Melanocyte of skin (primary cell): ENCODE measurements around the gene MYRFL.

- CAGE, long polyA plus RNA, 2 experiments = no peak in any of the 2 experiments
Observed at GRCh38 chr12:68816723-68817203, 8.8 kb downstream of the MDM2 start.

DNA sequence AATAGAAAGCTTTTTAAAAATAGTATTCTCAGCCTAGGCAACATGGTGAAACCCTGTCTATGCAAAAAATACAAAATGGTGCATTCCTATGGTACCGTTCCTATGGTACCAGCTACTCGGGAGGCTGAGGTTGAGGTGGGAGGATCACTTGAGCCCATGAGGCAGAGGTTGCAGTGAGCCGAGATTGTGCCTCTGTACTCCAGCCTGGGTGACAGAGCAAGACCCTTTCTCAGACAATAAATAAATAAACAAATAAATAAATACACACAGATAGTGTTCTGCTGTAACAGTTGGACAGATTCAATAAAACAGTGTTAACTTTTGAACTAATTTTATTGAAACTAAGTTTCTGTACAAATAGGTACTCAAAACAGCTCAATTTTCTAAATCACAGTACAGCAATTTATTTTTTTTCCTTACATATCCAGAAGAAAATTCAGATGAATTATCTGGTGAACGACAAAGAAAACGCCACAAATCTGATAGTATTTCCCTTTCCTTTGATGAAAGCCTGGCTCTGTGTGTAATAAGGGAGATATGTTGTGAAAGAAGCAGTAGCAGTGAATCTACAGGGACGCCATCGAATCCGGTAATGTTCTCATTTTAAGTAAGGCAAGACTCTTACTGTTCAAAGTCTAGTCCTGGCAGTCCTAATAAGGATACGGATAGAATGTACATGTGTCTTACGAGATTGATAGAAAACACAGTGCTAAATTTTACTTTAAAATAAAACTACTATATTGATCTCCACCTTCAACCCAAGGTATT is 20.6 kb downstream of the MDM2 start:
- CAGE, long polyA plus RNA, 2 experiments = no peak in any of the 2 experiments

GRCh38 chr12:68890580-68891360 is 42.2 kb downstream of the CPM start:
- CAGE, long polyA plus RNA, 2 experiments = no peak in any of the 2 experiments

- CAGE, long polyA plus RNA, 2 experiments = no peak in any of the 2 experiments
Observed at GRCh38 chr12:68915086-68915526, 17.9 kb downstream of the CPM start.

- CAGE, long polyA plus RNA, 2 experiments = no peak in any of the 2 experiments
Observed at GRCh38 chr12:68951550-68952290, 18.7 kb upstream of the CPM start.

GRCh38 chr12:69101691-69102095 is 137.7 kb upstream of the CPSF6 start:
- CAGE, long polyA plus RNA, 2 experiments = no peak in any of the 2 experiments

- CAGE, long polyA plus RNA, 2 experiments = no peak in any of the 2 experiments
Observed at GRCh38 chr12:69274676-69275761, 35.6 kb downstream of the CPSF6 start.

DNA sequence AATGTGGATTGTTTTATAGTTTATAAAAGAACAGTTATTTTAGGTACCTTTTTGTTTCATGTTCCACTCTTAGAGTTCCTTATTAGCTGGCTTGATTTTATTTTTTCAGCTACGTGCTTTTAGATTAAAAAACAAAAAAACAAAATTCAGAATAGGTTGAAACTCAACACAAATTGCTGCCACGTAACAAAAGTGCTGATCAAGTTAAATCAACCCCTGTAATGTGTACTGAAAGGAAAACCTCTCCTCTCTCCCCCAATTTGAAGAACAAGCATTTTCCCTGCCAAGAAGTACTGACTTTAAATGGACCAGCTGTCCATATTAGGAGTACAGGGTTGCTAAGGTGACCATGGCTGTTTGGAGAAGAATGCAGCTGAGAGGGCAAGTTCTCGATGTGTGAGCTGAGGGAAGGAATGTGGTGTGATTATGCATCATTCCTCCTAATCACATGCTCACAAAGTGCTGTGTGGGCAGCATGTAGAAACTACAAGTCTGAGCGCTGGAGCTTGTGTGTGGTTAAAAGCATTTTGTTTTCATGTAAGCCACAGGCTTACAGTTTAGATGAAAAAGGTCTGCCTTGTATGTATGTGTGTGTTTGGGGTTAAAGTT is 50.9 kb upstream of the CCT2 start:
- CAGE, long polyA plus RNA, 2 experiments = no peak in any of the 2 experiments

GRCh38 chr12:69544010-69544183 is 41.4 kb upstream of the CCT2 start:
- CAGE, long polyA plus RNA, 2 experiments = no peak in any of the 2 experiments

DNA sequence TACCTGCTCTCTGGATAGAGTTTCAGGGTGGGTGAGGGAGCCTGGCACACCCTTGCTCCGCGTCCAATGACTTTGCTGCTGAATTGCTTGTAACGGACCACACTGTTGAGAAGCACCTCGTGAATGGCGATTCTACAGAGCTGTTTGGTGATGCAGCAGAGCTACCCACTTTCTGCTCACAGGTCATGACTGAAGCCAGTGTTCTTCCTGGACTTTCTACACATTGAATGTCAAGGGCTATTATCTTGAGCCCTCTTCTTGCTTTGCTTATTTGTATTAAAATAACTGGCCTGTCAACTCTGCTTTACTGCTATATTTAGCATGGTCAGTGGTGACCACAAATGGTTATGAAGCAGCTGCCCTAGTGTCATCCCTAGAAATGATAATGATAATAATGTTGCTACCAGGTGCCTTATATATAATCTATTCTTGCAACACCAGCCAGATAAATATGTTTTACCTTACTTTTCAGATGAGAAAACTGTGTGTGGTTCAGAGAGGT is 2.6 kb upstream of the LRRC10 start:
- CAGE, long polyA plus RNA, 2 experiments = no peak in any of the 2 experiments

GRCh38 chr12:69810718-69811271 is 14.2 kb upstream of the MYRFL start:
- CAGE, long polyA plus RNA, 2 experiments = no peak in any of the 2 experiments

- CAGE, long polyA plus RNA, 2 experiments = no peak in any of the 2 experiments
Observed at GRCh38 chr12:69825065-69825374, at the start of gene MYRFL. Gene MYRFL (plus strand): TSS chr12:69825227.

- CAGE, long polyA plus RNA, 2 experiments = no peak in any of the 2 experiments
Observed at GRCh38 chr12:69994664-69995225, 169.7 kb downstream of the MYRFL start.

DNA sequence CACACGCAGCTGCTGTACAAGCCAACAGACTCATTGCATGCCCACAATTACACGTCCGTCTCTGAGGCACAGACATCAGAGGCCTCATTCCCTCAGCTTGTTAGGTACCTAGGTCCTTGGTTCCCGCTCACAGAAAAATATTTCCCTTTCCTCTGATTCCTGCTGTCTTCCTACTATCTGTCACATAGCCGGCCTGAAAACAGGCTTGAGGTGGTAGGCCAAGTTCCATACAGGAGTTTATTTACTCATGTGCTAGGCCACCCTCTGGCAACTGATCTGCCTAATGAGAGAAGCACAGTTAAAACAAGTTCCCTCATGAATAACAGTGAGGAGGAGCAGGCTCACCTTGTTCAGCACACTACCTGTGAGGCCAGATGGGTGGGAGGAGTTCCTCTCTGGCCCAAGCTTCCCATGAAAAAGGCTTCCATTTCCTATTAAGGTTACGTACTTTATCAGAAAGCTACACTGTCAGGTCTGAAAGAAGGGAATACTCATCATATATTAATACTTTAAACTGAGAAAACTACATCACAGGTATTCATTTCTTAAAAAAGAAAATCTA is 206.0 kb downstream of the MYRFL start:
- CAGE, long polyA plus RNA, 2 experiments = no peak in any of the 2 experiments

- CAGE, long polyA plus RNA, 2 experiments = no peak in any of the 2 experiments
Observed at GRCh38 chr12:70304469-70305232, 61.4 kb downstream of the CNOT2 start.

DNA sequence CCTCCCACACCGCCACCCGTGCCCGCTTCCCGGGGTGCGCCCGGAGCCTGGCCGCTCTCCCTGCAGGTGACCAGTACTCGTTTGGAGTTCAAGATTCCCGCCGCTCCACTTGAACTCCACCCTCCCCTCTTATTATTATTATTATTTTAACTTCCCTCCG is 315 bp upstream of the KCNMB4 start:
- CAGE, long polyA plus RNA, 2 experiments = no peak in any of the 2 experiments

DNA sequence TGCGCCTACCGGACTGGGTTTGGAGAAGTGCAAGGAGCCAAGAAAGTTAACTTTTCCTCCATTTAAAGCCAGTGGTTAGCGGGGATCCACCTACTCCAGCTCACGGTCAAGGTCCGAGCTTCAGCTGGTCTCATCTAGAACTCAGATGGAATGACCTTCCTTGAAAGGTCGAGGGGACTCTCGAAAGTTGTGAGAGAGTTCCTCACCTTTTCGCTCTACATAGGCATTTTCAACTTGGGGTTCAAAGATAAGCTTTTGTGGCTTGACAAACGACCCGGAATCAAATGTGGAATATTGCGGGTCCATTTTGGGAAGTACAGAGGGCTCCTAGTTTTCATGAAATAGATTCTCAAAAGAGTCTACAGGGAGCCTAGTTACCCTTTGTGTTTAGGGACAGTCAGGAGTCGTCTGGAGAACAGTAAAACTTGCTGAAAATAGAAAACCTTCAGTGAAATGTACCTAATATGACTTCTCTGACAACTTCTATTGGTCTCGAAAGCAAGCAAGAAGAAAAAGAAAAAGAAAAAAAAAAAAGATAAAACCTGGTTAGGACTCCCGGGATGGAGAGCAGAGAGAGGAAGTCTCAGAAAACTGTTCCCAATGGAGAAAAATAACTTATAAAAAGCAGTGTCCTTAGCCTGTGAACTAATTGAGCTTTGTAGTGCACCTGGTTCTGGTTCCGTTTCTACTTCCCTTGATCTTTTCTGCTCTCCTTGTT is 1.4 kb downstream of the KCNMB4 start:
- CAGE, long polyA plus RNA, 2 experiments = no peak in any of the 2 experiments

GRCh38 chr12:70535678-70536459 is 101.4 kb downstream of the PTPRB start:
- CAGE, long polyA plus RNA, 2 experiments = no peak in any of the 2 experiments

GRCh38 chr12:70571719-70572255 is 65.4 kb downstream of the PTPRB start:
- CAGE, long polyA plus RNA, 2 experiments = no peak in any of the 2 experiments

- CAGE, long polyA plus RNA, 2 experiments = no peak in any of the 2 experiments
Observed at GRCh38 chr12:70612391-70612908, 24.8 kb downstream of the PTPRB start.